Paraaortic lymph node (tissue), 1 donor: ENCODE measurements around the genes SLC4A5, RTKN, PCGF1 and HK2.

DNA sequence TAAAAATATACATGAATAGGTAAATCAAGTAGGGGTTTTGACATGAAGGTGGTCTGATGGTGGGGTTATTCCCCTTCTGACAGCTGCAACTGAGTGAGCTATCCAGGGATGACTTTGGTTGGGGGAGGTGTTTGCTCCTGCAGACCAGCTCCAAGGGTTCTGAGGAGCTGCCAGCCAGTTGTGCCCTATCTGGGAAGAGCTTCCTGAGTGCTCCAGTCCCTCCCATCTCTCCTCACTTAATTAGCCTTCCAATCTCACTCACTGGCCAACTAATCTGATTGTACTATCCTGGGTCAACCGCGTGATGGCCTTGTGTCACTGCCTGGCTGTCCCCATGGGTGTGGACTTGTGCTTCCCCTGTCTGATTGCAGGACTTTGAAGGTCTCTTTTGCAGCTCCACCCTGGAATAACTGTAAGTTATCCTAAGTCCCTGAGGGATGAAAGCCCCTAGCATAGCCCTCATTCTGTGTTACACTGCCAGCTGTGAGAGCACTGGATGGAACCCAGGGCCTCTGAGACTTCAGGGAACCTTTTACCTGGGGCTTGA is 65.1 kb downstream of the SLC4A5 start:
- PRO-cap, result no peak

- PRO-cap, result no peak
These were observed at the start of gene SLC4A5 for GRCh38 chr2:74343214-74343862. Gene SLC4A5 (minus strand): TSS chr2:74343416.

DNA sequence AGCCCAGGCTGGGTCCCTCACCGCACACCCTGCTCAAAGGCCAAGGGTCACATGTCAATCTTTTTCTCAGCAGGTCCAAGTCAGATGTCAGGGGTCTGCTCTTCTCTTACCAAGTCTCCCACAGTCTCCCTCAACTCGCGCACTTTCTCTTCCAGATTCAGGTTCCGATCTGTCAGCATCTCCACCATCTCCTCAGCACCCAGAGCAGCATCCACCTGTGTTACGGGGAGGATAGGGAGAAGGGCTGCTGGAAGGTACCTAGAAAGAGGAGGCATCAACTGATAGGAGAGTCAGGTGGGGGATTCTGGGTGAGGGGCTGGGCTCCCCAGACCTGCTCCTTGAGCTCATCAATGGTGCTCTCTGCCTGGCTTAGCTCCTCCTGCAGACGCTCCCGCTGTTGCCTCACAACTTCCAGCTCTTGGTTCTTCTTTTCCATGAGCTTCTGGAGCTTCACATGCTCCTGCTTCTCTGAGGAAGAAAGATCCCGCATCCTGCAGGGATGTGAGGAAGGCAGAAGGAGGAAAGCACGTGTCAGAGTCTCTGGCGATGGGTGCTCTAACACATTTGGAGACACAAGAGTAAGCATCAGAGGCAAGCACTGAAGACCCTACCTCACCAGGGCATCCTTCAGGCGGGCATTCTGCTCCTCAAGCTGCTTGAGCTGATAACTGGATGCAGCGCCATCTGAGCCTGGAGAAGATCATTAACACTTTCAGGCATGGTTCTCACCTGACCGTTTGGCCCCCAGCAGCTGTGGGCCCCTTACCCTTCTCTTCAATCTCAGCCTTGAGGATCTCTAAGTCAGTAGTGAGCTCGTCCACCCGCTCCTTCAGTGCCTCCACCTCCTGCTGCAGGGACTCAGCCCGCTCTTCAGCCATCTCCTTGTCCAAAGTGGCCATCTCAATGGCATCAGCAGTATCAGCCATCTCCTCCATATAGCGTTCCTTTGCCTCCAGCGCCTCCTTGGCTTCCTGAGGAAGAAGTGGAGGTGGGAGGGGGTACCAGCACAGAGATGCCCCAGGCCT is 9.9 kb downstream of the DCTN1 start:
- PRO-cap, result no peak

DNA sequence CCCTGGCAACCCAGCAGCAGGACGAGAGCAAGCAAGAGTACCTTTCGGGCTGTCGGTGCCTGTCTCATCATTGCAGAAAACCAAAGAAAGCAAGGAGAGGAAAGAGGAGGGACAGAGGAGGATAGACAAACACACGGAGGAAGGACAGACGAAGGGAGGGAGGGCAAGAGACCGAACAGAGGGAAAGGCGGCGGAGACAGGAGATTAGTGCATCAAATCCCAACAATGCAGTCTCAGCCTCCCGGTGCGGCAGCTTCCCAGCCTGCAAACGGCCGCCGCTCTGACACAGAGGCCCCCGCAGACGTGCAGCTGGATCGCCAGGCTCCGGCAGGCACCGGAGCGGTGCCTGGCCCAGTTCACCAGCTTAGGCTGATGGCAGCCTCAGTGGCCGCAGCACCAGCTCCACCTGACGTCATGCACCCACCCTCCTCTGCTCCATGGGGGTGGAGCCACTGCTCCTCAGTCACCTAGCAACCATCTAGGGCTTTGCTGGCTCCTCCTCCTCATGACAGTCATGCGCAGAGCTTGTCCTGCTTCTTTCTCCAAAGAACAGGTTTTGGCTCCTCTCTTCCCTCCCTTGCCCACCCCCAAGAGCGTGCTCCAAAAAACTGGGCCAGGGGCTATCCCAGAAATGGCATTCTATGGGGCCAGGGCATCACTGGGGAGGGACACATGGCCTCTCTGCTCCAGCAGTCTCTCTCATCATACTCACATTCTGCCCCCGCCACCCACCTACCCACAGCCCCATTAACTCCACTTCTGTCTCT is 5.6 kb downstream of the DCTN1 start:
- PRO-cap, result unidirectional peak, minus-strand start at position 371 of the sequence; unidirectional peak, minus-strand start at position 404 of the sequence

DNA sequence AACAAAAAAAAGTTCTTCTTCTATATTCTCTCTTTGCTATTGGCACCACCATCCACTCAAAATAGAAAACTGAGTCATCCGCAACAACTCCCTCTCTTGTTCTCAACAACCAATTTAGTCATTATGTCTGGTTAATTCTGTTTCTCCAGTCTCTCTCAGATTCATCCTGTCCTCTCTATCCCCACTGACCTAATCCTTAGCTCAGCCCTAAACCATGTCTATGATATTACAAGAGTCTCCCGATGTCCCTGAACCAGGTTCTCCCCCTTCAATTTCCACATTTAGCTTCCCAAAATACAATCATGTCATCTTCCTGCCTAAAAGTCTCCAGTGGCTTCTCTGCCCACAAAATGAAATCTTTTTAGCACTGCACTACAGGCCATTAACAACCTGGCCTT is 7.4 kb upstream of the DCTN1 start:
- PRO-cap, result no peak

DNA sequence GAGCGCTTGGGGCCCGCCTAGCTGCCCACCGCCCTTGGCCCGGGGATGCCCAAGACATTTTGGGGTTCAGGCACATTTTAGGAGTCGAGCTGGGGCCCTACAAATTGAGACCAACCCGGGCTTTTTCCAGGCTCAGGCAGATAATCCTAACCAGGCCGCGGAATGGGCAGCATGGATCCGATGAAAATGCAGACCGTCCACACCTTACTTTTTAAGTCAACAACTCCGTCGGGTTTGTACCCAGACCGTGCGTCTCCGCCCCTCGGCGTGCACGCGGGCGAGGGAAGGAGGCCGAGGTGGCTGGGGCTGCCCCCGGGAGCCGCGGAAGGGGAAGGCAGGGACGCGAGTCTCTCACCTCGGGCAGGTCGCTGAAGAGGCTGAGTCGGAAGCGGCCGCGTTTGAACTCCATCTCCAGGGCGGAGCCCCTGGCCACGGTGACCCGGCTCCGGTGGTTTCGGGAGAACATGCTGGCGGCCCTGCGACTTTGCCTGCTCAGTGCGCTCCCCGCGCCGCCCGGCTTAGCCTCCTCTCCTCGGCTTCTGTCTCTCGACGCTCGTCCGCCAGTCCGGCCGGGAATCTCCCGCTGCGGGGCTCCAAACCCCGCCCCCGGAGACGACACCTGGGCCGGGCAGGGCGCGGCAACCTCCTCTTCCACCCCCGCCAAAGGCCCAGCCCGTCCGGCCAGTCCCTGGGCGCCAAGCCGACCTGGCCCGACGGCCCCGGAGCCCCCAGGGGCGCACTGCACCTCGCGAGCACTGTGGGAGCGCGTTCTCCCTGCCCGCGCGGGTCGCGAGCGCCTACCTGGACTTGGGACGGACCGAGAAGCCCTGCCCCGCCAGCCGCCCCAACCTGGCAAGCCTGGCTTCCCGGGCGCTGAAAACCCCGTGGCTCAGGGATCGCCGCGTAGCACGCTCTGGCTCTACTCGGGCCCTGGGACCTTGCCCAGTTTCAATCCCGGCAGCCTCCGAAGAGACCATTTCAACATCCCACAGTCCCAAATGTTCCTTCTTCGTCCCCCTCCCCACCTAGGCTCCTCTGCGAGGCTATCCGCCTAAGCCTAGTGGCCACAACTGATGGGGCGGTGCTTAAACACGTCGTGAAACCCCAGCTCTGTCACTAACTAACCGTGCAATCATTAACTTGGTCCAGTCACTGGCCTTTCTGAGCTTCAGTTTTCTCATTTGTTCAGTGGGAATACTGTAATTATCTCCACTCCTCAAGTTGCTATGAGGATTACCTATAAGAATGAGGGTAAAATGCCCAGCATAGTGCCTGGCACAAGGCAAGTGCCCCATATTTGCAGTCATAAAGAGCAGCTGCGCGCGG is at the start of gene RTKN:
Gene RTKN (minus strand): TSS at position 587 of the 1,326 bp plus-strand sequence.
- PRO-cap, result unidirectional peak, minus-strand start at position 548 of the sequence

GRCh38 chr2:74456947-74457843 is 1.0 kb upstream of the WBP1 start:
- PRO-cap, result bidirectional peak, plus-strand start at chr2:74457571, minus-strand start at chr2:74457537; bidirectional peak, plus-strand start at chr2:74457678, minus-strand start at chr2:74457619

- PRO-cap, result no peak
These were observed 2.7 kb downstream of the MOGS start for GRCh38 chr2:74462426-74463009.

GRCh38 chr2:74503248-74504122 is 4.0 kb downstream of the PCGF1 start:
- PRO-cap, result bidirectional peak, plus-strand start at chr2:74503433, minus-strand start at chr2:74503314

DNA sequence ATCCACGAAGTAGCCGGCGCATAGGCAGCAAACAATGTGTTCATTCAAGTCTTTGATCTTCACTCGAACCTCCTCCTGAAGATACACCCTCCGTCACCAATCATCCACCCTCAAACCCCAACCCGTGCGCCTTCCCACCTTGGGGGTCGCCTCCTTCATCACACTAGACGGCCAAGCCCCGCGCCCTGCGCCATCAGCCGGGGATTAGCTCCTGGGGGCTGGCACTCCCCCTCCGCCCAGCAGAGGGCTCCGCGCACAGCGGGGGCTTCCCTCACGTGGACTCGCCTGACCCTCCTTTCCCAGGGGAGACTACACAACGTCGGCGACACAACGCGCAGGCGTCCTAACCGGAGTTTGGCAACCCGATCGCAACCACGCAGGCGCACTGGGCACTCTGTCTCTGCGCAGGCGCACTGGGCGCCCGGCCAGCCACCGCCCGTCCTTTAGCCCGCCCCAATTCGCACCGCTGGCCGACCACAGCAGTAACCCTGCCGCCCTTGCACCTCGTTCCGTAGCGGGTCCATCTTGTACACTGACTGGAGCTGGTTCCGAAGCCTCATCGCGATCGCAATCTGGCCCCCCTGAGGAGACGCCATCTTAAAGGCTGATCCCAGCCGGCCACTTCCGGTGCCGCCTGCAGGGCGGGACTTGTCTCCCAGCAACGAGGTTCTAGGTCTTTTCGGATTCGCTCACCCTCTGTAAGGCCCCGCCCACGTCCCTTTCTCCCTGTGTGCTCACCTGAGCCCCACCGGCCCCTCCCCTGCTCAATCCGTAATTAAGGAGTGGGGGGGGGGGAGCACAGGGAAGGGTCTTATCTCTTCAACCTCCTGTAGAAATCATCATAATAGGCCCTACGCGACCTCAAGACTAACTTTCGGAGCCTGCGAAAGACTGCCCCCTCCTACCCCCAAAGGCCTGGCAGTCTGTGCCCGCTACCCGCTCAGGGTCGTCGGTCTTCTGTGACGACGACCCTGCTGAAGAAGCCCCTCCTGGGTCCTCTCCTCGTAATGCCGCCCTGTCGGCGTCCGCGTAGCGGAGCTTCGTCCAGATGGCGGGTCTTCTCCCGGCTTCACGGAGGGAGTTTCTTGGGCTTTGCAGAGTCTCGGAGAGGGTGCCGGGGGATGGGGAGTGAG is at the start of gene PCGF1:
Gene PCGF1 (minus strand): TSS at position 623 of the 1,133 bp plus-strand sequence.
- PRO-cap, result bidirectional peak, plus-strand start at position 405 of the sequence, minus-strand start at position 283 of the sequence; bidirectional peak, plus-strand start at position 781 of the sequence, minus-strand start at position 574 of the sequence

GRCh38 chr2:74528529-74529039 is 922 bp downstream of the AUP1 start:
- PRO-cap, result unidirectional peak, plus-strand start at chr2:74528808

- PRO-cap, result unidirectional peak, minus-strand start at chr2:74574020
These were observed 19.3 kb downstream of the DOK1 start for GRCh38 chr2:74573800-74574232.

GRCh38 chr2:74576598-74577275 is 22.2 kb downstream of the DOK1 start:
- PRO-cap, result no peak

- PRO-cap, result no peak
These were observed 53.4 kb downstream of the SEMA4F start for GRCh38 chr2:74707443-74707930.

GRCh38 chr2:74833440-74833996 is 409 bp upstream of the HK2 start:
- PRO-cap, result bidirectional peak, plus-strand start at chr2:74834129, minus-strand start at chr2:74833885

DNA sequence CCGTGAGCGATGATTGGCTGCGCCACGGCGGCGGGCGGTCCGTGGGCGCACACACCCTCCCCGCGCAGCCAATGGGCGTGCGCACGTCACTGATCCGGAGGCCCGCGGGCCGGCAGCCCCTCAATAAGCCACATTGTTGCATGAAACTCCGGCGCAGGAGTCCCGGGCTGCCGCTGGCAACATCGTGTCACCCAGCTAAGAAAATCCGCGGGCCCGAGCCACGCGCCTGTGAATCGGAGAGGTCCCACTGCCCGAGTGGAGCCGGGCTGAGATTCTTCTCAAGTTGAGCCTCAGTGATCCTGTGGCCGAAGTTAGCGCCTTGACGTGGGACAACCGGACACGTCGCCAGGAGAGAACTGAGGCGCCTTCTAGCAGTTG is at the start of gene HK2:
Gene HK2 (plus strand): TSS at position 131 of the 378 bp plus-strand sequence.
- PRO-cap, result bidirectional peak, plus-strand start at position 133 of the sequence, minus-strand start outside the sequence

DNA sequence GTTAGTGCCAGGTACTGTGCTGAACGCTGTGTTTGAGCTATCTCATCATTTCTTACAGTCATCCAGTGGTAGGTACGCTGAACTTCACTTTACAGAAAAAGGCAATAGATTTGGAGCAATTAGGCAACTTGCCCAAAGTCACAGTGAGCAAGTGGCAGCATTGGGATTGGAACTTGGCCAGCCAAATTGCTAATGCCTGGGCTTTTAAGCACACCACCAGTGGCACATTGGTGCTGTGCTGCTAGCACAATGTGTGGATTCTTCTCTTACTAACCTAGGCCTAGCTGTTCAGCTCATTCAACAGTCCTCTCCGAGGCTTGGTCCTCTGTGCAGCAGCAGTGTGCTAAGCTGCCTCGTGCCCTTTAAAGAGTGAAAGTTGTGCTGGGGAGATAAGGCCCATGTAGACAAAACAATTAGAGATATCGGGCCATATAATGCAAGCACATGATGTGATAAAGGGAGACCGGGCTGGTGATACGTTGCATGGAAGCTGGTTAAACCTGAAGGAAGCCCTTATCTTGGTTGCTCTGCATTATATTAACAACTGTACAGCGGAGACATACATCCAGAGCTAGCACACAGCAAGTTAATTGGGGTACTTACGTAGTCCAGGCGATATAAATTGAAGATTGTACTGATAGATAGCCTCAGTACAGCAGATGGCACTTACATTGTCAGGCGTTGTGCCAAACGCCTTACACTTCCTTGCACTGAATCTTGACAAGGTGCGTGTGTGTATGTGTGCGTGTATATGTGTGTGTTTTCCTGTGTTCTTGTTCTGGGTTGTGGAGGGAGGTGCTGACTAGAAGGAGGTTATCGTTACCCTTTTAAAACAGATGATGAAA is 28.4 kb downstream of the HK2 start:
- PRO-cap, result no peak

GRCh38 chr2:74865248-74865643 is 31.3 kb downstream of the HK2 start:
- PRO-cap, result no peak

GRCh38 chr2:74991839-74992532 is 33.5 kb downstream of the POLE4 start:
- PRO-cap, result no peak

DNA sequence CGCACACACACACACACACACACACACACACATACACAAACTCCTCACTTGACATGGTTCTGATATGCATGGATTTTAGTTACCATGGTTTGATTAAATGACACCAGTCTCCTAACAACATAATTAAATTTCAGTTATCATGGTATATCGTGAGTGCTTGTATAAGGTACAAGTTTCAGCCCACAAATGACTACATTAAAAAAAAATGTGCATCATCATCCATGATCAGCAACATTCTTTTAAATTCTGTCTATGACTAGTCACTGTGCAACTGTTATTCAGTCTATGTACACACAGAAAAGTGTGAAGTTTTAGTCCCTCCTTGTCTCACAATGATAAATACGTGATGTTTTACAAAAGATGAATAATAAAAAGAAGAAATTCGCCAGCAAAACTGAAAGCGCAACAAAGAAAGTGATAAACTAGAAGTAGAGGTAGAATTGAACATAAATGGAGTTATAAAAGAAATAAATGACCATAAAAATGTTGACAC is 39.6 kb upstream of the TACR1 start:
- PRO-cap, result no peak